OVCAR3 (cell line): ENCODE measurements around a stretch of chr6.

DNA sequence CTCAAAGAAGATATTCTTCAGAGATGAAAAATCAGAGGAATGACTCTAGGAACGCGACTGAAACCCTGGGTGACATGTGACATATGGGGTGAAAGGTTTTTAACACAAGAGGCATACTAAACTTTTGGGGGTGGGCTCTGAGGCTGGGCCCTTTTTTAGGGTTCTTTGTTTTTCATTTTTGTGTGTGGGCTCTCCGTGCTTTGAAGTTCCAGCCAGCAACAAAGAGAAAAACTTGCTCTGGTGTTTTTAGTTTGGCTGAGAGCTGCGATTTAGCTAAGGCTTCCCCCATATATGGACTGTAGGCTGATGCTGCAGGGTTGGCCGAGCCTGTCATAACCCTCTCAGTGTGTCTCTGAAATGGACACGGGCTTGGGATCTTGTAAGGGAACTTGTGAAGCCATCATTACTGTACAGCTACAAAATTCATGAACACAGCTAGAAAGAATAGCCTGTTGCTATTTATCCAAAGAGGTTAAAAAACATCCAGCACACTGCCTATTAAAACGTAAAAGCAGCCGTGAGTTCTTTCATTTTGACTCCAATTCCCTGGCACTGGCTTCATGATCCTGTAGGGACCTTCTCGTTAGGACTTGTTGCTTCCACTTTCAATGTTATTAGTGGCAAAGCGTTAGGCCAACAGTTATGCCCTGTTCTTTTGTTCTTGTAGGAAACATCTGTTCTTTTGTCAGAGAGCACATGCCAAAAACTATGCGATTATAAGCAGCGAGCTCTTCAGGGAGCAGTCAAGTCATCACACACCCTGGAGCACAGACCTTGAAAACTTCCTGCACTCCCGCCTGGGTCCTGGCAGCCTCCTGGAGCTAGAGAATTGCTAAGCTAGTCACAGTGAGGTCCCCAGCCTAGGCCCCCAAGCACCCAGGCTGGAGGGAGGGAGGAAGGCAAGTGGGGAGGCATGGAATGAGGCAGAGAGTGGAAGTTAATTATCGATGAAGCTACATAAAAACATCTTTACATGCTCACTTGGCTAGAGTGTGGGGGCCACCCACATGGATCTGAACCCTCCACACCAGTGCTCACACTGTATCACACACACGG, 609.7 kb upstream of the ARID1B start:
- RRBS, result no CpG with 5 or more reads among the region's 15 CpGs

DNA sequence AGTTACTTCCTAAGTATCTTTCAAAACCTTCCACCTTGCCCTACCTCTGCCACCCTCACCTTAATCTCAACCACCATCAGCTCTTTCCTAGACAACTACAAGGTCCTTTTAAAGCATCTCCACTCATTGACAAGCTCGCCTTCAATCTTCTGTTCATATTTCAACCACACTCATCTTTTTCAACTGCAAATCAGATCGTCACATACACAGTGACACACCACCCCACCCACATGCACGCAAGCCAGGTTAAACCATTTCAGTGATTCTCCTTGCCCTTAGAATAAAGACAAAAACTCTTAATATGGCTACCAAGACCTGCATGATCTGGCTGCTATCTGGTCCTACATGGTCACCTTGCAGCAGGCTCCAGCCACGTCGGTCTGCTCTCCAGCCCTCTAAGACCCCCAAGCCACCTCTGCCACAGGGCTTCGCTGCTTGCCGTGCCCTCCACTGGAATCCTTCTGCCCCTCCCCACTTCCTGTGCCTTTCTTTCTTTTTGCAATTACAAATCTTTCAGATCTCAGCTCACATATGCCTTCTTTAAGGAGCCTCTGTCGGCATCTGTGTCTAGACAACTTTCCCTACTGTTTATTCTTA, 507.4 kb upstream of the ARID1B start:
- RRBS, result no CpG with 5 or more reads among the region's 8 CpGs

DNA sequence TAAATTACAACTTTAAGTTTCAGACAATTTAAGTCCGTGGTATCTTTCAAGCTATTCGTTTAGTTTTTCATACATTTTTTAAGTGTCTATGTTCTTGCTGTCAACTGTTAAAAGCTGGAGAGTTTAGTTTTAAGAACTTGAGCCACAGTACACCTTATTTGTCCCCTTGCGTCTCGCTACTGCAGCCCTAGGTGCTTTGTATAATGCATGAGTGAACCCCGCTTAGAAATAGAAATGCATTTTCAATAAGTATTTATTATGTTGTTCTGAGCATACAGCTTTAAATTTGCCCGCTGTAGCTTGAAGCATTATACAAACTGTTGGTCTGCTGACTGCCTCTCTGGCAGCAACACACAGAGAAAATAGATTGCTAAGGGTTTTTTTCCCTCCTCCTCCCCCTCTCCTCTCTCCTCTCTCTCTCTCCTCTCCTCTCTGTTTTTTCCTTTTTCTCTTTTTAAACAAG, 91.0 kb upstream of the ARID1B start:
- RRBS, result no CpG with 5 or more reads among the region's 6 CpGs

DNA sequence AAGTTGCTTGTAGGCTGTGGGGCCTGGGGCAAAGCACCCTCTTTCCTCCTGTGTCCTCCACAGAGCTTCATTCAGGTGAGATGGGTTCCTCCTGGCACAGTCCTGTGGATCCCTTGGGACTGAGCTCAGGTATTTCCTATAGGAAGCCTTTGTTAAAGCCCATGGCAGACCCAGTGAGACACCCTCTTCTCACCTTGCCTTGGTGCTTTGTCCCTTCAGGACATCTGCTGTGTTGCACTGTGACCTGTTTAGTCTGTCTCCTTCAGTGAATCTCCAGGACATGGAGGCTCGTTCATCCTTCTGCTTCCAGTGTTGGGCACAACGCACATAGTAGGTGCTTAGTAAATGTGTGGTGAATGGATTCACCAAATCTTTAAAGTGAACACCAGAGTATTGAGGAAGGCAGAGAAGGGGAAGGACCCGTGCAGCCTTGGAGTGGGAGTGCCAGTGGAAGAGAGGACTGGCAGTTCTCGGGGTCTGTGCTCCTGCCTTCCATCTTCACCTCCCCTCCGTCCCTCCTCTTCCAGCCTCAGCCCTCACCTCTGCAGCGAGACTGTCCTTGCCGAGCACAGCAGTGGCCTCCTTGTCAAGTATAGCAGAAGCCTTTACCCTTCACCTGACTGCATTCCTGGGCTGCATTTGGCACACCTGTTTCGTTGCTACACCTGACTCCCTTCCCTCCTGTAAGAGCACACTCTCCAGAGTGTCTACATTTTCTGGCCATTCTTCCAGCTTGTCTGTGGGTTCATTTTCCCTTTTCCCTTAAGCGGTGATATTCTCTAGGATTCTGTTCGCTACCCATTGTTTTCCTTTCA, 49.2 kb downstream of the ARID1B start:
- RRBS, result no CpG with 5 or more reads among the region's 10 CpGs

DNA sequence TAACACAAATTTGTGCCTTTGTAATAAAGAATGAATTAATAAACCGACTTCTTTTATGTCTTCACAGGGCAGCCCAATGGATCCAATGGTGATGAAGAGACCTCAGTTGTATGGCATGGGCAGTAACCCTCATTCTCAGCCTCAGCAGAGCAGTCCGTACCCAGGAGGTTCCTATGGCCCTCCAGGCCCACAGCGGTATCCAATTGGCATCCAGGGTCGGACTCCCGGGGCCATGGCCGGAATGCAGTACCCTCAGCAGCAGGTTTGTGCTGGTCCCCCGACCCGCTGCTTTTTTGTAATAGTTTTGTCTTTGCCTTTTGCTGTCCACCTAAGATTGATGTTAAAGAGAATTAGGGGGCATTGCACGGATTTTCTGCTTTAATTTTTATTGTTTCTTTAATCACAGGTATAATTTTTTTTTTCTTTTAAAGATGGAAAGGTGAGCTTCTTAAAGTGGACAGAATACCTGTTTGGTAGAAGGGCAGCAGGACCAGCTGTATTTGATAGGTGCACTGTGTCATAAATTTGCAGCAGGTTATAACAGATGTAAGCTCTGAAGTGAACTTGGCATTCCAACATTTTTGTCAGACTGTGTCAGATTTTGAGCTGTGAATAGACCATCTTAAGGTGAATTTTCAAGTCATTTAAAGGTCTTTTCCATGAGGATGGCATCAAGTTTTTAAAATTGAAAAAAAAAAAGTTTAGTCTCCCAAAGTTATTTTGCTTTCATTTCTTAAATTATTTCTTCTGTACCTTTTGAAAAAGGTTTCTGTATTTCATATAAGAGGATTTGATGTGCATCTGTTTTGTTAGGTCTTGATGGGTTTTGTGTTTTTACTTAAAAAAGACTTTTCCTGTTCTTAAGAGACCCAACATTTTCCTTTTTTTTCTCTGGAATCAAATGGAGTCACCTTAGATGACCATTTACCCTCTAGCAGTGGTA, 52.3 kb downstream of the ARID1B start:
- RRBS, result no CpG with 5 or more reads among the region's 9 CpGs

- RRBS, result no CpG with 5 or more reads among the region's 3 CpGs
These were observed 160.2 kb downstream of the ARID1B start for GRCh38 chr6:156937294-156937873.

DNA sequence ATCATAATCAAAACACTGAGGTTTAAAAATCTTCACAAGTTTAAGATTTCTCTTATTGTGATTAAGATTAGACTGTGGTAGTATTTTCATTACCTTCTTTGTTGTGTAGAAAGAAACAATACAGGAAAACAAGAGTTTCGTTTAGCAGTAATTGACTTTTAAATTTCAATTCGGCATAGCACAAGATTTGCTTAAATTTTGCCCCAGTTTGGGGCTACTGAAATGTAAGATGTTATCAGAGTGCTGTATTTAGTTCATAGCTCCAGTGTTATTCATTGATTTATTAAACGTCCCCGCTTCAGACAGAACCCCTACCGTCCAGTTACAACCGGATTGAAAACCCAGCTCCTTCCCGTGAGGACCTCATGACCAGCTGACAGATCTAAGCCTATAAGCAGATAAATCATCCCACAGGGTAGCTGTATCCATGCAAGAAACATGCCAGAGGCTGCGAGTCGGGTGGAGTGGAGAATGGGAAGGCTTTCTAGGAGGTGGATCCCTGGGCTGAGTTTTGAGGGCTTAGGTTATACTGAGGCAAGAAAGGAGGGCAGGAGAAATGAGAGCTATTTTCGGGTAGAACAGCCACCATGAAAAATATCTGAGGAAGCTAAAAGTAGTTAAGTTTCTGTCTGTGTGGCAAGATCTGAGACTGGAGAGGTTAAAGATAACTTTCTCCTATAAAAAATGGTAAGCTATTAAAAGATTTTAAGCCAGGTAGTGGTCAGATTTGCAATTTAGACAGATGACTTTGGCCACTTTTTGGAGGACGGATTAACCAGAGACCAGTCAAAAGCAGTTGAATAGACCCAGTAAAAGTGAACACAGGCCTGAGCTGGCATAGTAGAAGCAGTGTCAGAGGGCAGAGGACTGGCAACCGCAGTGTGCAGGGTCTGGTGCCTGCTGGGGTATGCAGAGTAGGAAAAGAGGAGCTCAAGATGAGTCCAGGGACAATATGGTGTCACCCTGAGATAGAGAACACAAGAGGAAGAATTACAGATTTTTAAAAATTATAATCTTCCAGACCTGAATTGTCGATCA, 260.1 kb downstream of the ARID1B start:
- RRBS, result no CpG with 5 or more reads among the region's 13 CpGs

DNA sequence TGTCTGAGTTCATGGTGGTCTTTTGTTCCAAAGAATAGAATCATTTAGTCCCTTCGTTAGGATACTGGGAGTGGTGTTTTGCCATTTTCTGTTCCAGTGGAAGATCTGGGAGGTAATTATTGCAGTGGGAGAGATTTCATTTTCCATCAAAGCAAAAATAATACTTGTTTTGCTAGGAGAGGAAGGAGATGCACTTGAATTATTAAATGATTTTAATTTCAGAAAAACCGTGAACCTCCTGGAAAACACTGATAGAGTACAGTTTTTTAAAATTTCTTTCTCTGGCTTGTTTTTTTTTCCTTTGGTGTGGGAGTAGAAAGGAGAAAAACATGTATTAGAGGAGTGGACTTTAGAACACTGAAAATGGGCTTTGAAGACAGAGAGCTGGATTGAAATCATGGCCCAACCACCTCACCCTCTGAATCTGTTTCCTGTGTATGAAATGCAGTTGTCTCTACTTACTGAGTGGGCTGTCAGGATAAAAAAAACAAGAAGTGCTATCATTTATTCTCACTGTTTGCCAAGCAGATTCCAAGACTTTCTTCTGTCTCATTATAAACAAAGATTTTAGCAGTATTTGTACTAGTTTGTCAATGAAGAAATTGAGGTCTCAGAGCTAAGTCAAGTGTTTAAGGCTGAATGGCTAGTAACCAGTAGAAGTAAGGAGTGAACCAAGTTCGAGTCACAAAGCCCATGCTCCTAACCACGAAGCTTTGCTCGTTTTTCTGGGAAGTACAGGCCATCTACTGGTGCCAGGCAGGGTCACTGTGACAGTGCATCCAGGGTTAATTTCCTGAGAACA, 256.5 kb downstream of the TMEM242 start:
- RRBS, result no CpG with 5 or more reads among the region's 5 CpGs

DNA sequence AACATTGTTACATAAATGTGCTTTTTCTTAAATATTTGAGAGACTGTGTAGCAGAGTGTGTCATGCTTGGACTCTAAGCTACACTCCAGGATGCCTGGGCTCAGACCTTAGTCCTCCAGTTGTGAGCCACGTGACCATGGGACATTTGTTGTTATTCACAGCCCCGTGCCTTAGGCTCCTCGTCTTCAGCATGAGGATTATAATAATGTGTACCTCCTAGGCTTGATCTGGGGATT, 177.8 kb downstream of the TMEM242 start:
- RRBS, result no CpG with 5 or more reads among the region's 3 CpGs

- RRBS, result no CpG with 5 or more reads among the region's 14 CpGs
These were observed 116.3 kb downstream of the TMEM242 start for GRCh38 chr6:157206984-157207377.

DNA sequence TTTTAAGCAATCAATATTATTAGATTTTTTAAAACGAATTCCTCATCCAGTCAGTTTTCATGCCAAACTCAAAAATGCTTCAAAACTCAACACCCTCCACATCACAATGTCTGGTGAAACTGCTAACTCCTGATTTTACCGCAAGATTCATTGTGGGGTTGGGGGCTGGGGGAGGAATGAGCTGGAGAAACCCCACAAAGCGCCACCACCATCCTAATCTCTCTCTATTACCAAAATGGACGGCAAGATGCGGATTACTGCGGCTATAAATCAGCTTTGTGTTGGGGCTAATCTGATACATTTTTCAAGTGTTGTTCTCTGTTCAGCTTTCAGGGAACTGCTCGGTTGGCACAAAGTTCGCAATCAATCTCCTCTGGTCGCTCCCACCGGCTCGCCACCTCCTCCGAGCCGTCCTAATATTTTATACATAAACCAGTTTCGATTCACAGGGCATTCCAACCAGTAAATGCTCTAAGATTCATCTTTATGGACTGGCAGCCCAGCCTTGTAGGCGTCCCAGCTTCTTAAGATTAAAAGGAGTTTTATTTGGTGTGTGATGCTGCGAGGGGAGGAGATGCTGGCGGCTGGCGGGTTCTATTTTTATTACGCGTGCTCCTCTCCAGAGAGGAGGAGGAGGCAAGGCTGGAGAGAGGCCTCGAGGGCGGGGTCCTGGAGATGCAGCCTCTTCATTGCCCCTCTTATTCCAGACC, 83.5 kb downstream of the TMEM242 start:
- RRBS, result no CpG with 5 or more reads among the region's 22 CpGs

DNA sequence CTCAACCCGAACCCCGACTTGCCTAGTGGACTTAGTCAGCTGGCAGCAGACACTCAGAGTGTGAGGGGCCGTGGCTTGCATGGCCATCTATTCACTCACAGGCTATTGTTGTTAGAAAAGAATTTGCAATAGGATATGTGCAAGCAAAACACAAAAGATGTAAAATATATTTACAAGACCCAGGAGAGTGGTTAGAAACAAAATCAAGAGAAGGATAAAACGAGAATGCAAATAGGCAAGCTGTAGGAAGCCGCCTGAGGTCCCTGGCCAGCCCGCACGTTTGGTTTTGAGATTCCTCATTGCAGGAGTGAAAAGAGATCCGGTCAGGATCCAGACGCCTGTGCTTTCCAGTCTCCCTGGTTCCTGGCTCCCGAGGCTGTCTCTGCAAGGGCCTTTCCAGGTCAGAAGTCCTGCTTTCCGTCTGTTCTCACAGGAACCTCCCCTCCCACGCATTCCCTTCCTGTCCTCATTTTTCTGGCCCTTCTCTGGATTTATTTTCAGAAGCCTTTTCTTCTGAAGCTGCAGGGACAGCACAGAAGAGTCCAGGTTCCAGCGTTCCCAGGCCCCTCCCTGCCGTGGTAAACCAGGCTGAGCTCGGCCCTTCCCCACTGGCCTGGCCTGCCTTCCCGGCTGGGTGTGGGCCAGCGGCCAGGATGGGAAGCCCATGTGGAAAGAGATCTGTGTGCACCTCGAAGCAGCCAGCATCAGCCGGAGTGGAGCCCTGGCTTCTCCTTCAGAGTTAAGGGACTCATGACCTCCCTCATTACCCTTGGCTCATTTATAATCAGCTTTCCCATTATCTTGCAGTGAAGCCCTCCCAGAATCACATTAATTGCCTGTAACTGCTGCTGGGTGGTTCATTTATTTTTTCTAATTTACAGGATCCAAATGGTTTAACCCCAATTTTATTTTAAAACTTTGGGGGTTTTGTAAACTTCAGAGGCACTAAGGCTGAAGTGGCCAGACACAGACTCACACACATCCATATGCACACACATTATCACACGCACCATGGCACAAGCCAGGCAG, 53.9 kb downstream of the TMEM242 start:
- RRBS, result 36% methylated on average over 4 of the region's 20 CpGs

DNA sequence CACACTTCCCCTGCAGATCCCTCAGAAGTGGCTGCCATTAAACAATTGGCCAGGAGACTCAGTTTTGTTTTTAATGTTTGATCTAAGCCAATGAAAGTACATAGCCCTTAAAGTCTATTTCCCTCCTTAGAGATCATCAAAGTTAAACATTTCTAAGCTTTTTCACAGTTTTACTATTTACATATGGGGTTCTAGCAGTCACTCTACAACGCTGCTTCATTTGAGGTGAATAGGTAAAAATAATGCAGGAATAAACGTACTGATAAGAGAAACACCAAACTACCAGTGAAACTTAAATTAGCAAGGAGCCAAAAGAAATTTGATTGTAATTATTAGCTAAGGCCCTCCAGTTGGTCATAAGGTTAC, 15.3 kb downstream of the TMEM242 start:
- RRBS, result no CpG with 5 or more reads among the region's 2 CpGs

DNA sequence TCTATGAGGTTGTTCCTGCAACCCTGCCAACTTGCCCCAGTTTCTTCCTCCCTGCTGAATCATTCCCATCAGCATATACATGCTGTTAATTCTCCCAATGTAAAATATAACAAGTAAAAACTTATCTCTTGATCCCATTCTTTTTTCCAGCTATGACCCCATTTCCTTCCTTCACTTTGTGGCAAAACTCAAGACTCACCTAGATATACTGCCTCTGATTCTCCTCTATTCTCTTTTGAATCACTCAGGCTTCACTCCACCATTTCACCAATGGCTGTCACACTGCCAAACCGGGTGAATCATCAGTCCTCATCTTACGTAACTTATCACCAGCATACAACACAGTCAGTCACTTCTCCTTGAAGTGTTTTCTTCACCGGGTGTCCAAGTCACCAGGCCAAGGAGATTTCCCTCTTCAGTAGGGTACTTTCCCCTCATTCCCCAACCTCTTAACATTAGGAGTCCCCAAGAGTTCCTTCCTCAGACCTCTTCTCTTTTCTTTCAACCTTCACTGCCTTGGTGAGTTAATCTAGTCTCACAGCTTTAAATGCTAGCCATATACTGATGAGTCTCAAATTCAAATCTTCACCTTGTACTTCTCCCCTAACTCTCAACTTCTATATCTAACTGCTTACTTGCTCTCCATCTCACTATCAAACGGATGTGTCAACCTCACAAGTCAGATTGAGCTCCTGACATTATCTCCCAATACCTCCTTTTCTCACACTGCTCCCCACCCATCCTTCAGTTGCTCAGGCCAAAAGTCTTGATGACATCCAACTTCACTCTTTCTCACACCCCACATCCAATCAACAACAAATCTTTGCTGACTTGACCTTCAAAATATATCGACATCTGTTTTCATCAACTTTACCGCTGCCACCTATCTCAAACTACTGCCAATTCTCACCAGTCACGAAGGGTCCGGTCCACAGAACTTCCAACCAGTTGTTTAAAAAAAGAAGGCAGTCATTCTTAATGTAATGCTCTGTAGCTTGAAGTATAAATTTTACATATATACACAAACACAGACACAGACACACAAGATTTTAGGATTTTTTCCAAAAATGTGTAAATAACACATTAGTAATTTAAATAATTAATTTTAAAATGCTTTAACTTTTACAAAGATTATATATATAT, 5.9 kb downstream of the TMEM242 start:
- RRBS, result 12% methylated on average over 3 of the region's 8 CpGs

DNA sequence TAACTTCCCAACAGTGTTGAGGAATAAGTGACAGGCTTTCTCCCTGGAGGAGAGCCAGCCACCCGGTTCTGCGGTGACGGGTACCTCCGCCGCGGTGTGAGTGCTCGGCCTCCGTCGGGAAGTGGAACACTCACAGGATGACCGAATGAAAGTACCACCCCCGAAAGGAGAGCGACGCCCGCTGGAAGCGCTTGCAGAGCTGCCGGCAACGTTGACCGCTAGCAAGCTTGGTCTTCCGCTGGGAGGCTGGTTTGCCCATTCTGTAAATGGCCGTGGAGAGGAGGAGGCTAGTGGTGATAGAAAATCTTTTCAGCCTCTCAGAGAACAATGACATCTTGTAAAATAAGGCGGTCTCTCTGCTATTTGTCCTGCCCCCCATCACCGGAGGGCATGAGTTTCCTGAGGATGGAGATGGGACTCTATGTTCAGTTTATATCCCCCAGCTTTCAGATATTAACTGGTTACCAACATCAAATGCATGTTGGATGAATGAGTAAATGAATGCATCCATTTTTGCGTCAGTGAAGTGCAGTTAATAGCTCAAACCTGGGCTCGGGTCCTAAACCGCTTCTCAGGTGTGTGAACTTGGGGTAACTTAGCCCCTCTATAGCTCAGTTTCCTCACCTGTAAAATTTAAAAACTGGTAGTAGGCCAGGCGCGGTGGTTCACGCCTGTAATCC, 789 bp upstream of the TMEM242 start:
- RRBS, result no CpG with 5 or more reads among the region's 28 CpGs

- RRBS, result no CpG with 5 or more reads among the region's 3 CpGs
These were observed 39.0 kb downstream of the ZDHHC14 start for GRCh38 chr6:157419957-157420426.

- RRBS, result no CpG with 5 or more reads among the region's 21 CpGs
These were observed 137.8 kb downstream of the ZDHHC14 start for GRCh38 chr6:157518530-157519405.

- RRBS, result no CpG with 5 or more reads among the region's 6 CpGs
These were observed 139.9 kb downstream of the ZDHHC14 start for GRCh38 chr6:157520918-157521342.

GRCh38 chr6:157539955-157540458, 159.0 kb downstream of the ZDHHC14 start:
- RRBS, result no CpG with 5 or more reads among the region's 10 CpGs

- RRBS, result no CpG with 5 or more reads among the region's 11 CpGs
These were observed 64.5 kb upstream of the SNX9 start for GRCh38 chr6:157758218-157759191.